Keratinocyte (primary cell): ENCODE data around the gene BGN.

DNA sequence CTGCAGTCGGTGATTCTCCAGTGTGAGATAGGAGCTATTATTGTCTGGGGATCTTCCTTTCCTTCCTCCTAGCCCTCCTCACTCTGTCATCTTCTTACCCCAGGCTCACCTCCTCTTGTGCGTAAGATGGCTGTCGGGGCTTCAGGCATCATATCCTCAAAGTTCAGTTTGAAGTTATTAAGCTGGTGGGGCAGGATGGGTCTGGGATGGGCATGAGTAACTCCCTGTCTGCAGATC lies 981 bp upstream of the MTMR1 start:
CAGE:
- cytosol, long polyA minus RNA: no peak
- cytosol, long polyA plus RNA: no peak
- long polyA plus RNA: no peak
- nucleus, long polyA minus RNA: no peak
- nucleus, long polyA plus RNA: no peak

CAGE:
- cytosol, long polyA minus RNA: no peak
- cytosol, long polyA plus RNA: no peak
- long polyA plus RNA: no peak
- nucleus, long polyA minus RNA: no peak
- nucleus, long polyA plus RNA: no peak
Measured at GRCh38 chrX:150873471-150874161, 24.9 kb downstream of the CD99L2 start.

DNA sequence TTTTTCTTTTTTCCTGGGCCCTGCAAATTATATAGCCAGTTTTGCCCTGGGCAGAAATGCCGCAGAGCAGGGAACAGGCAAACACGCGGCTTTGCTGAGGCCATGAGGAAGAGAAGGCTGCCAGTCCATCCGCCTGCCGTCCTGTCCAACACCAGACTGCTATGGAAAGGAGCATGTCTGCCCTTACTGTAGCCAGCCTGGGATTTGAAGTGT lies 1.7 kb upstream of the GABRE start:
CAGE:
- cytosol, long polyA minus RNA: no peak
- cytosol, long polyA plus RNA: no peak
- long polyA plus RNA: no peak
- nucleus, long polyA minus RNA: no peak
- nucleus, long polyA plus RNA: no peak

GRCh38 chrX:151983504-151983901 lies 9.0 kb upstream of the GABRE start:
CAGE:
- cytosol, long polyA minus RNA: no peak
- cytosol, long polyA plus RNA: no peak
- long polyA plus RNA: no peak
- nucleus, long polyA minus RNA: no peak
- nucleus, long polyA plus RNA: no peak

CAGE:
- cytosol, long polyA minus RNA: no peak
- cytosol, long polyA plus RNA: no peak
- long polyA plus RNA: no peak
- nucleus, long polyA minus RNA: no peak
- nucleus, long polyA plus RNA: no peak
Measured at GRCh38 chrX:152156885-152157698, 18.7 kb upstream of the MAGEA10 start.

DNA sequence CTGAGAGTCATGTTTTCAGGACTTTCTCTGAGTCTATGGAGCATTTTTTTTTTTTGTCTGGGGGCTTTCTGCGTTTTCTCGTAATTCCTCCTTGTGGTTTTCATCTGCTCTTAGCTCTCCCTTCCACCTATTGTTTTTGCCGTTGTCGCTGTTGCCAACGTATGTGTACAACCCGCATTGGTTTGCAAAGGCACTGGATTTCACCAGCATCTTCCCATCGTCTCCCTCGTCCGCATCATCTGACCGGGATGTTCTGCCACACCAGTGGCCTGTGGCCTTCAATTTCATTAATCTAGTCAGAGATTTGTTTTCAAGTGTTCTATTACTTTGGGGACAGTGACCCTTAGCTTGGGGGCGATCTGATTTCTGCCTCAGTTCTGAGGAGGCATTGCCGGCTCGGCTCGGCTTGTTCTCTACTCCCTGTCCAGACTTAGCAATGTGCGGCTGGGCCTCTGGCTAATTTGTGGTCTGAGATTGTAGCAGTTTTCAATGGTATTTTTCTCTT lies 14.6 kb downstream of the PNMA6E start:
CAGE:
- cytosol, long polyA minus RNA: no peak
- cytosol, long polyA plus RNA: no peak
- long polyA plus RNA: no peak
- nucleus, long polyA minus RNA: no peak
- nucleus, long polyA plus RNA: no peak

DNA sequence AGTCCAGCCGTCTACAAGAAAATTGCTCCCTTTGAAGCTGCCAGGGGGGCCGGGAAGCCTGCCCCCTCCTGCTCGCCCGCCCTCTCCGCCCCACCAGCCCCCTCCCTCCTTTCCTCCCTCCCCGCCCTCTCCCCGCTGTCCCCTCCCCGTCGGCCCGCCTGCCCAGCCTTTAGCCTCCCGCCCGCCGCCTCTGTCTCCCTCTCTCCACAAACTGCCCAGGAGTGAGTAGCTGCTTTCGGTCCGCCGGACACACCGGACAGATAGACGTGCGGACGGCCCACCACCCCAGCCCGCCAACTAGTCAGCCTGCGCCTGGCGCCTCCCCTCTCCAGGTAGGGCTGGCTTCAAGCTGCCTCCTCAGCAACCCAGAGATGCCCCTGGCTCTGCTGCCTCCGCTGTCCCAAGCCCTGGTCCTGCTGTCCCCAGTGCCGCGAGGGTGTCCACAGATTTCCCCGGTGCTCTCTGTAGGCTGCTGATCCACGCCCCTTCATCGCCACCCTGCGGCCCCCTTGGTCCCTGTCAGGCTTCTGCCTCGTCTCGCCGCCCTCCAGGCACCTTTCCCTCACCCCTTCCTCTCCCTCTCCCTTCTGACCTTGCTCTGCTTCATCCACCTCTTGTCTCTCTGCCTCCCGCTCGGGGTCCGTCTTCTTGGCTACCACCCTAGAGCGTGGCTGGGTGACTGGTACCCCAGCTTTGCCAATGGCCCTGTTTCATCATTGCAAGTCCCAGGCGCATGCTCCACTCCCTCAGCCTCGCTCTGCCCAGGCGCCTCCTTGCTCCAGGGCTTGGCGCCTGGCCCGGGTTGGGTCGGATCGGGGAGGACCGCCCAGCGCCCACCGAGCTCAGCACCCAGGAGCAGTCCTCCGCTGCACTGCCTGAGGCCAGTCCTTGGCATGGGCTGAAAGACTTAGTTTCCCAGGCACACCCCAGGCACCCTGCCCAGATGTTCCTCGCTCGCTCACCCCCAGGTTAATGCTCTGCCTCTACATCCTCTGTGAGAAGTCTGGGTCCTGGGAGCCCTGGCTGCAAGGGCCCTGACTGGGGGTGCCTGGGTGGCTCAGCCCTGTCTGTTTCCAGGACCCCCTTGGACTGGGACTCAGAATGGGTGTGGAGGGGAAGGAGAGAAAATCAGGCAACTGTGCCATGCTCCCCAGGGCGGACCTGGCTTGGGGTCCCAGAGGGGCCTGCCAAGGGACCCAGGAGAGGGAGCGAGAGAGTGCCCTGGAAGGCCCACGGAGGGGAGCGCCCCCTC lies at the start of gene BGN:
Gene BGN, plus strand, starts transcription at position 199 of the 1,252 bp plus-strand sequence.
CAGE:
- cytosol, long polyA minus RNA: no peak
- cytosol, long polyA plus RNA: no peak
- long polyA plus RNA: start-site peak on the plus strand centred at position 210 of the sequence, 31 bp wide, 7 and 34 reads in 2 replicates
- nucleus, long polyA minus RNA: no peak
- nucleus, long polyA plus RNA: no peak

DNA sequence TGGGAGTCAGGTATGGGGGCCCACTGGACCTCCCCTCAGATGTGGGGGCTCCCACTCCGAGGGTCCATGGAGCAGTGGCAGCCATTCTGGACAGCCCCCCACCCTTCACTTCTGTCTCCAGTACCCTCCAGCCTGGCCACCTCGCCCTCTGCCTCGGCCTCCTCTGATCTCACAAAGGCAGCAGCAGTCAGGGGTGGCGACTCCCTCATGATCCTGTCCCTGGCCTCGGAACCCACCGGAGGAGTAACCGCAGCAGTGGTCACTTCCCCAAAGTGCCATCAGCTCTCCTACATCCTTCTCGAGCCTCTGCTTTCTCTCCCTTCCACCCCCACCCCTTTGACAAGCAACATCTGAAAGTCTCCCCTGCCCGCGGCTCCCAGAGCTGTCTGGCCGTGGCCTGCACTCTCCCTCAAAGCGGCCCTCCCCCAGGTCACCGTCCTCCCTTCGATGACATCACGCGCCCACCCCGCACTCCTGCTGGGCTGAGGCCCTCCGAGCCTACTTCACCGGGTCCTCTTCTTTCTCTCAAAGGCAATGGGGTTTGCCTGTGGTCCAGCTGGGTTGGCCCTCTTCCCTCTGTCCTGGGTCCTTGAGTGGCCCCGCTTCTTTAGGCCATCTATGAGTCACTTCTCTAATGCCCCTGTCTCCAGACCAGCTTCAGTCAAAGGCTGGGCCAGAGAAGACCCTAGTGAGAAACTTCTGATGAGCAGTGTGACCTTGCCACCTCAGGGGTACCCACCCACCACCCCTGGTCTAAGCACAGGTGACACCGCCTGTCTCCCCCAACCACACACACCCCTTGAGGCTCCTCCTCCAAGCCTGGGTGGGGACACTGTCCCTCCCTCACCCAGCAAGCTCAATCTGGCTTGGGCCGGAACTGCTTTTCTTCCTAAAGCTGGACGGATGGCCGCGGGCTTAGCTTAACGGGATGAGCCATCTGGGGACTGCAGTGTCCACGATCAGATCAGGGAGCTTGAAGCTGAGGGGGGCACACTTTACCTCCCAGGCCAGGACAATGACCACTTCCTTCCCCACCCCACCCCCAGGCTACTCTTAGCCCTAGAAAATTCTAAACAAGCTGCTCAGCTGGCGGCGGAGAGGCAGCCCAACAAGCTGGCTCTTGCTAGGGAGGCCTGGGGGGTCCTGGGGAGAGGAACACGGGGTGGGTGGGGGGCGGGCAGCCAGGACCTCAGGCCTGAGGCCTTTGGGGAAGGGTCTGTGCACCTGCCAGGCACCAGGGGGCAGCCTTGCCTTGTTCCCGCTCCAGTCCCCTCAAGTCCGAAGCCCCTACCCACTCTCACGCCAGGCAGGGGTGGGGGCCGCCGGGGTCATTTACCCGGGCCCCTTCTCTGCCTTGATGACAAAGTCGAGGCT lies 1.2 kb upstream of the SLC6A8 start:
CAGE:
- cytosol, long polyA minus RNA: no peak
- cytosol, long polyA plus RNA: no peak
- long polyA plus RNA: no peak
- nucleus, long polyA minus RNA: no peak
- nucleus, long polyA plus RNA: no peak

GRCh38 chrX:153688546-153688920 lies 807 bp downstream of the SLC6A8 start:
CAGE:
- cytosol, long polyA minus RNA: no peak
- cytosol, long polyA plus RNA: no peak
- long polyA plus RNA: no peak
- nucleus, long polyA minus RNA: no peak
- nucleus, long polyA plus RNA: no peak

GRCh38 chrX:153711007-153711477 lies 13.1 kb downstream of the BCAP31 start:
CAGE:
- cytosol, long polyA minus RNA: no peak
- cytosol, long polyA plus RNA: no peak
- long polyA plus RNA: no peak
- nucleus, long polyA minus RNA: no peak
- nucleus, long polyA plus RNA: no peak

GRCh38 chrX:153724002-153724272 lies 250 bp downstream of the BCAP31 start:
CAGE:
- cytosol, long polyA minus RNA: start-site peak on the minus strand at chrX:153724057-153724125, 48 reads
- cytosol, long polyA plus RNA: start-site peak on the minus strand at chrX:153724061-153724140, 609 and 118 reads in 2 replicates
- long polyA plus RNA: start-site peak on the minus strand at chrX:153724041-153724091, 281 and 404 reads in 2 replicates
- nucleus, long polyA minus RNA: no peak
- nucleus, long polyA plus RNA: start-site peak on the minus strand at chrX:153724061-153724103, 124 and 223 reads in 2 replicates

DNA sequence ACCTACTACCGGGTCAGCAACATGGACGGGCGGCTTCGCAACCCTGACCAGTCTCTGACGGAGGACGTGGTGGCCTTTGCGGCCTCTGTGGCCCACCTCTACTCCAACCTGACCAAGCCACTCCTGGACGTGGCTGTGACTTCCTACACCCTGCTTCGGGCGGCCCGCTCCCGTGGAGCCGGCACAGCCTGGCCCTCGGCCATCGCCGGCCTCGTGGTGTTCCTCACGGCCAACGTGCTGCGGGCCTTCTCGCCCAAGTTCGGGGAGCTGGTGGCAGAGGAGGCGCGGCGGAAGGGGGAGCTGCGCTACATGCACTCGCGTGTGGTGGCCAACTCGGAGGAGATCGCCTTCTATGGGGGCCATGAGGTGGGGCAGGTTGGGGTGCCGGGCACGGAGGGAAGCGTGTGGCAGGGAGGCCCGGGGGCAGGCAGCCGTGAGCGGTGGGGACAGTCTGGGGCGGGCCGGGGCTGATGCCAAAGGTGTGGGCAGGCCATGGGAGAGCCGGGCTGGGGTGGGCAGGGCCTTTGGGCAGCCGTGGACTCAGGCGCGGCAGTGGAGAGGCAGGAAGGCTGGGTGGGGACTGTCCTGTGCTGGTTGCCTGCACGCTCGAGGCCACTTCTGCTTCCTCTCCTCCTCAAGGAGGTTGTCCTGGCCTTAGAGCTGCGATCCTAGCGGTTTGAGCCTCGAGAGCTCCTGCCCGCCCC lies 1.3 kb downstream of the ABCD1 start:
CAGE:
- cytosol, long polyA minus RNA: no peak
- cytosol, long polyA plus RNA: no peak
- long polyA plus RNA: no peak
- nucleus, long polyA minus RNA: no peak
- nucleus, long polyA plus RNA: no peak

GRCh38 chrX:153730999-153731607 lies 6.4 kb downstream of the ABCD1 start:
CAGE:
- cytosol, long polyA minus RNA: no peak
- cytosol, long polyA plus RNA: no peak
- long polyA plus RNA: no peak
- nucleus, long polyA minus RNA: no peak
- nucleus, long polyA plus RNA: no peak

CAGE:
- cytosol, long polyA minus RNA: no peak
- cytosol, long polyA plus RNA: no peak
- long polyA plus RNA: no peak
- nucleus, long polyA minus RNA: no peak
- nucleus, long polyA plus RNA: no peak
Measured at GRCh38 chrX:153775749-153776431, 5.0 kb upstream of the SRPK3 start.

CAGE:
- cytosol, long polyA minus RNA: no peak
- cytosol, long polyA plus RNA: no peak
- long polyA plus RNA: no peak
- nucleus, long polyA minus RNA: no peak
- nucleus, long polyA plus RNA: no peak
Measured at GRCh38 chrX:153828567-153829301, 1.6 kb downstream of the PDZD4 start.

GRCh38 chrX:153966216-153966862 lies 5.3 kb downstream of the HCFC1 start:
CAGE:
- cytosol, long polyA minus RNA: no peak
- cytosol, long polyA plus RNA: no peak
- long polyA plus RNA: no peak
- nucleus, long polyA minus RNA: no peak
- nucleus, long polyA plus RNA: no peak

CAGE:
- cytosol, long polyA minus RNA: no peak
- cytosol, long polyA plus RNA: no peak
- long polyA plus RNA: no peak
- nucleus, long polyA minus RNA: no peak
- nucleus, long polyA plus RNA: no peak
Measured at GRCh38 chrX:154056733-154057294, 37.1 kb upstream of the IRAK1 start.

GRCh38 chrX:154096066-154096509 lies 1.4 kb downstream of the MECP2 start:
CAGE:
- cytosol, long polyA minus RNA: no peak
- cytosol, long polyA plus RNA: no peak
- long polyA plus RNA: no peak
- nucleus, long polyA minus RNA: no peak
- nucleus, long polyA plus RNA: no peak

DNA sequence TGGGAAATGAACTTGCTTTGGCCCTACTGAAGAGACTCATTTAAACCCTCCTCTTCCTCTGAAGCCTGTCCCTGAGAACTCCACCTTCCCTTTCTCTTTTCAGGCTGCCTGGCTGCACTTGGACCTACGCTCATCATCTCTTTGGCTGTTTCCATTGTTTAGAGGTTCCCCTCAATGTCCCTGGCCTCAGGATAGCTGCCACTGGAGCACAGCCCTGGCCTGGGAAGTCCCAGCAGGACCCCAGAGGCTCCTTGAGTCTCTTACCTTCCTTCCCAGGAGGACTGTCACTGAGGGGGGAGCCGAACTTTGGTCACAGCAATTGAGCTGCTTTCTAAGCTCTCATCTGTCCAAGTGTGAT lies 22.7 kb upstream of the OPN1LW start:
CAGE:
- cytosol, long polyA minus RNA: no peak
- cytosol, long polyA plus RNA: no peak
- long polyA plus RNA: no peak
- nucleus, long polyA minus RNA: no peak
- nucleus, long polyA plus RNA: no peak

DNA sequence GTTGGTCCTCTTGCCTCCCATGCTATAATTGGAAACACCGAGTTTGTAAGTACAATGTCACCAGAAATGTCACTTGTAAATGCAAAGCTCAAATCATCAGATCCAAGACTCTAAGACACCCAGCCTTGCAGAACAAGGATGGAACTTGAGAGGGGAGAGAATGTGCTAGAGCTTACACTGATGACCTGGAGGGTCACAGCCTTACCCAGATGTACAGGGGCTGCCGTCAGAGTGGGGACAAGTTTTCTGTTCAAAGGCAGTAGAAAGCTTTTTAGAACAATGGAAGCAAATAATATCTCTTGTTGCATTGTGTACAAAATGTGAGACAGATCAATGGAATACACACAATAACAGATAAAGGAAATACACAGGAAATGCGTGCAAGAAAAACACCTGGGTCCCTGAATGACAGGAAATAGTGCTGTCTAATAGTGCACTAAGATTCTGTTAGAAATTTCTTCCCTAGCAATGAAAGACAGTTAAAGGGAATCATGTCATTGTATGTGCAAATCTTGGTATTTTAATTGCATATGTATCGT lies 8.2 kb upstream of the OPN1LW start:
CAGE:
- cytosol, long polyA minus RNA: no peak
- cytosol, long polyA plus RNA: no peak
- long polyA plus RNA: no peak
- nucleus, long polyA minus RNA: no peak
- nucleus, long polyA plus RNA: no peak